HepG2 (cell line): ENCODE measurements around a stretch of chr21.

- RRBS, 2 experiments, result no CpG with 5 or more reads among the region's 27 CpGs
CAGE:
- cytosol, long polyA minus RNA, result no peak
- cytosol, long polyA plus RNA, result no peak
- long polyA plus RNA, result no peak
- nucleus, long polyA minus RNA, result no peak
- nucleus, long polyA plus RNA, result no peak
These were observed 24.1 kb upstream of the ADARB1 start for GRCh38 chr21:45050023-45051023.

DNA sequence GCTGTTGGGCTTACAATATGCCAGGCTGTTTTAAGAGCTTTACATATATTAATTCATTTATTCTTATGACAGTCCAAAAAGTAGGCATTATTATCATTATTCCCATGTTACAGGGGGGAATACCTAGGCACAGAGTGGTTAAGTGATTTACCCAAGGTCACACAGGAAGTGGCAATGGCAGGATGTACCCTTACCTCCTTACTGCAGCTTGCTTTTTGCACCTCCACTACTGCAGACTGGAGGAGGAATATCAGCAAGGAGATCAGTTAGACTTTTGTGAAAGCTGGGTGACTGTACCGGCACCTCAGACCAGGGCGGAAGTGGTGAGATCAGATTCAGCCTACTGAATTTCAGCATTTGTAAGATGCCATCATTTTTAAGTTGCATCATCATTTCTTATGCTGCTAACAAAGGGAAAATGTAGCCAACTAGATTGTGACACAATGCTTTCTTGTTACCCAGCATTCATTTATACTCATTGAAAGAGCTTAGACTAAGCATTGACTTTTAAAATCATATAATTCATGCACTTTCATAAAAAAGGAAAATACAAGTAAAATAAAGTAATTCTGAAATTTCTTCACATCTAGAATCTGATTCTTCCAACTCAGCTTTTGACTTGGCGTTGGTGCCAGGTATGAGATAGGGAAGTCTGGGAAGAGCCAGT lies 4.6 kb downstream of the ADARB1 start:
- RRBS, 2 experiments, result no CpG with 5 or more reads among the region's 3 CpGs
CAGE:
- cytosol, long polyA minus RNA, result no peak
- cytosol, long polyA plus RNA, result no peak
- long polyA plus RNA, result no peak
- nucleus, long polyA minus RNA, result no peak
- nucleus, long polyA plus RNA, result no peak

DNA sequence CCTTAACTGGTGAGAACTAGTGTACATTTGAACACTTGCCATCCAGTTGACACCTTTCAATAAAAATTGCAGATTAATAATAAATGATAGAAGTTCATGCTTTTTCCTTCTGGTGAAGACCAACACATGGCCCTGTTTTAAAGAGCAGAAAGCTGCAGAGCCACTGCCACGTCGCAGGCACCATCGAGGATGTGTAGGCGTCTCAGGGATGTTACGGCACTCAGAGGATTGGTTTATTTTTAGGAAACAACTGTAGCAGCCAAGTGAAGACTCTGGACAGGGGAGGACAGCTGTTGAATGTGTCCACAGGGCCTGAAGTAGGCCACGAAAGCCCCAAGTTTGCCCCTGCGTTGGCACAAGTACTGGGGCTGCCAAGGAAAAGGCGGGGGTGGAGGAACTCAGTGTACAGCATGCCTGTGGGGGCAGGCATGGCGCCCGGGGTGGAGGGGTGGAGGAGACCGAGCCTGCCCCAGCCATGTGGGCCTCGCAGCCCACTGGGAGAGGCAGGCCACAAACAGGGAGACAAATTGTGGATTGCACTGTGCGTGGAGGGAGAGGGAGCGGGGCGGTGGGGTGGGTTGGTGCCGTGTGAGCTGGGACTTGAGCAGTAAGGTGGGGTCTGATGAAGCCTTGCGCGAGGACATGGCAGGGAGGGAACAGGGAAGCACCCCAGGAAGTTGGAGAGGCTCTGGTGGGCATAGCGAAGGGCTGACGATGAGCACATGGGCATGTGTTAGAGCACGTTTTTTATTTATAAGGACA lies 89.8 kb downstream of the ADARB1 start:
- RRBS, 2 experiments, result no CpG with 5 or more reads among the region's 21 CpGs
CAGE:
- cytosol, long polyA minus RNA, result no peak
- cytosol, long polyA plus RNA, result no peak
- long polyA plus RNA, result no peak
- nucleus, long polyA minus RNA, result no peak
- nucleus, long polyA plus RNA, result no peak

DNA sequence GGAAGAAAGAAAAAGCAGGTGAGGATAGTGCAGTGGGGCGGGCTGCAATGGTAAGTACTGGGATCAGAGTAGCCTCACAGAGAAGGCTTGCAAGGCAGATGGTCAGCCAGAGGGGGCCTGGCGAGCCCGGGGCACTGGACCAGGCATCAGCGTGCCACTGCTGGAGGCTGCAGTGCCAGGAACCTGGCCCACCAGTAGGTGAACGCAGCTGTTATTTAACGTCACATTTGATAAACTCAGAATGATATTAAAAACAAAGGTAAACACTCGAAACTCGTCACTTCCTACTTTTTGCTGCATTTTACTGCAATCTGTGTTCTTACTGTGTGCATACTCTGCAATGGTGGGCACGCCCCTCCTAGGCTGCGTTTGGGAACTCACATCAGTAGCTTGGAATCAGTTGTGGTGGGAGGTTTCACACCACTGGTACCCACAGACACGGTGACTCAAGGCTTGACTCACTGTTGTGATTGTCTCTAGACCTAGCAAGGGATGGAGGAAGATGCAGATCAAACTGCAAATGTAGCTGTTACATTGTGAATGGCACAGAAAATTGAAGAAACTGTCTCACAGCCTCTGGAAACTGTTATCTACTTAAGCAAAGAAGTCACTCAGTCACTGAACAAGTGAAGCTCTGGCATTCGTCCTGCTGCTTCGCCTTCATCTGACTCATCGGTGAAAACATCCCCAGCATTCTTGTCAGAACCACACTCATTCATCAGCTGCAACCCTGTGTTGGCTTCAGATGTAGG lies 59.7 kb downstream of the POFUT2 start:
- RRBS, 2 experiments, result no CpG with 5 or more reads among the region's 14 CpGs
CAGE:
- cytosol, long polyA minus RNA, result no peak
- cytosol, long polyA plus RNA, result no peak
- long polyA plus RNA, result no peak
- nucleus, long polyA minus RNA, result no peak
- nucleus, long polyA plus RNA, result no peak

DNA sequence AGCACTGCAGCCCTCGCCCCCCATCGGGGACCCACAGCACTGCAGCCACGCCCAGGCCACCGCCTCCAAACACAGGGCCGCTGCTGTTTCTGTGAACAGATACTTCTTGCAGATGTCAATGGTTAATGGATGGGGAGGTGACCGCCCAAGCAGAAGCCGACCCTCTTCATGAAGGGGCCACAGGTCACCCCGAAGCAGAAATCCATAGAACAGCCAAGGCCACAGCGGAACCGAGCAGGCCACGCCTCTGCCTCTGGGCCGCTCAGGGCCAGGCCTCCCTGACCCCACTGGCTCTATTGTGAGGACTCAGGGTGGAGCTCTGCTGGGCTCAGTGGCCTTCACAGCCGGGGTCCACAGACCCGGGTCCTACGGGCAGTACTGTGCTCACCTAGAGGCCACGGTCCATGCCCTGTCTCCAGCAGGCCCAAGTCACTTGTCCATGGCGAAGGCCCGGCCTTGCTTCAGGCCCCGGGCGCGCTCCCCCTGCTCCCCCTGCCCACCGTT lies 4.1 kb upstream of the POFUT2 start:
- RRBS, 2 experiments, result 73 to 76% methylated on average over 8 of the region's 22 CpGs
CAGE:
- cytosol, long polyA minus RNA, result no peak
- cytosol, long polyA plus RNA, result no peak
- long polyA plus RNA, result no peak
- nucleus, long polyA minus RNA, result no peak
- nucleus, long polyA plus RNA, result no peak

DNA sequence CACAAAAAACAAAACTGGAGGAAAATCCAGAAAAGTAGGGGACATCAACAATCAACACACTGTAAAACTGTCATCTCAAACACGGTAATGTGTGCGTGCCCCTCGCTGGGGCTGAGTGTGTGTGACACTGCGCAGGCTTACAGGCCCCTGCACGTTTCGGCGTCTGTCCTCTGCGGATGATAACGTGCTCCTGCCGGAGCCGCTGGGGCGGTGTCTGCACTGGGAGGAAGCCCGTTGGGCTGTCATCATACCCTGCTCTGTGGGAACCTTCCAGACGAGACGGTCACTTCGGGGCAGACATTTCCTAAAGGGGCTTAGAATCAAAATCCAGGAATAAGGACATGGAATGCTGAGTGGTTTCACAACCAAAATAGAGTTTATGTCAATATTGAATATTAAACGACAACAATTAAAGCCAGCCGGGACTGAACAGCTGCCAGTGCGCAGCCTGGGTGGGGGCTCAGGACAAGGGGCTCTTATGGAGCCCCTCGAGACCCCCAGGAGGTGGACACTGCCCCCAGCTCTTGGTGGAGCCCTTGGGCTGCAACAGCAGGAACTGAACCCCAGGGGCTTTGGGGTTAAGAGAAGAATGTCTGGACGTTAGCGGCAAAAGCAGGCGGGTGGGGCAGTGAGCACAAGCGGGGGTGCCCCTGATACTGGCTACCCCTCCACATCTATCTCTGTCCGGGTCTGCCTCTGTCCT lies 11.9 kb upstream of the POFUT2 start:
- RRBS, 2 experiments, result 94 to 95% methylated on average over 1 of the region's 25 CpGs
CAGE:
- cytosol, long polyA minus RNA, result no peak
- cytosol, long polyA plus RNA, result no peak
- long polyA plus RNA, result no peak
- nucleus, long polyA minus RNA, result no peak
- nucleus, long polyA plus RNA, result no peak

GRCh38 chr21:45302008-45303062 lies 14.6 kb upstream of the POFUT2 start:
- RRBS, 2 experiments, result 91 to 93% methylated on average over 9 to 10 of the region's 58 CpGs
CAGE:
- cytosol, long polyA minus RNA, result no peak
- cytosol, long polyA plus RNA, result no peak
- long polyA plus RNA, result no peak
- nucleus, long polyA minus RNA, result no peak
- nucleus, long polyA plus RNA, result no peak

DNA sequence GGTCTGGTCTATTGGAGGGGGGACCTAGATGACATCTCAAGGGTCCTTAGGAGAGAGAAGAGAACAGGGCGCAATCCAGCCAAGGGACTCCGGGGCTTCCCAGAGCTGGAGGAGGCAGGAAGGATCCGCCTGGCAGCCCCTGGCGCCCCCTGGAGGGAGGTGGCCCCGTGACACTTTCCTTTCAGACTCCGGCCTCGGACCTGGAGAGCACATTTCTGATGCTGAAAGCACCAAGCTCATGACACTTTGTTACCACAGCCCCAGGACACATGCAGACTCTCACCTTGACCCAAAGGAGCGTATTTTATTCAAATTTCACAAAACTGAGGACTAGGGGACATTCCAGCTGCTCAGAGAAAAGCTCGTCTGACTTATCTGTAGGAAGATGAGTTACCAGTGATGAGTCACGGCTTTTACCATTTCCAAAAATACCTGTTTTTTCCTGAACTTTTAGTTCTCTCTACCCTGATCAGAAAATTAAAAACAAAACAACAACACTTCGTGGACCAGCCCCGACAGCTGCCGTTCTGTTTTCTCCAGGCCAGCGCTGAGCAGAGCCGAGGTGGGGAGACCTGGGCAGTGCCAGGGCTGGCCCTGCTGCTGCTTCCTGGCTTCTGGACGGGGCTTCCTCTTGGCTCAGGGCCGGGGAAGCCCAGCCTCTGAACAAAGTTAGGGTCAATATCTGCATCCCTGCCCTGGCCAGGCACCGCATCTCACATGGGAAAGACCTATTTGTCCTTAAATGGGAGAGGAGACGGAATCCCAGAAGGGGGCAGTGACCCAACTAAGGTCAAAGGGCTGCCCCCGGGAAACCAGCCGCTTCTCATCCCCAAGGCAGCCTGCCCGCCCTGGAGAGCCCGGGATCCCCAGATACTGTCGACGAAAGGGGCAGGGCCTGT lies 21.6 kb upstream of the POFUT2 start:
- RRBS, 2 experiments, result 40 to 41% methylated on average over 7 of the region's 25 CpGs
CAGE:
- cytosol, long polyA minus RNA, result no peak
- cytosol, long polyA plus RNA, result no peak
- long polyA plus RNA, result no peak
- nucleus, long polyA minus RNA, result no peak
- nucleus, long polyA plus RNA, result no peak

- RRBS, 2 experiments, result no CpG with 5 or more reads among the region's 17 CpGs
CAGE:
- cytosol, long polyA minus RNA, result no peak
- cytosol, long polyA plus RNA, result no peak
- long polyA plus RNA, result no peak
- nucleus, long polyA minus RNA, result no peak
- nucleus, long polyA plus RNA, result no peak
These were observed 46.0 kb upstream of the POFUT2 start for GRCh38 chr21:45333644-45334177.

- RRBS, 2 experiments, result no CpG with 5 or more reads among the region's 12 CpGs
CAGE:
- cytosol, long polyA minus RNA, result no peak
- cytosol, long polyA plus RNA, result no peak
- long polyA plus RNA, result no peak
- nucleus, long polyA minus RNA, result no peak
- nucleus, long polyA plus RNA, result no peak
These were observed 1.9 kb downstream of the COL18A1 start for GRCh38 chr21:45406803-45407301.

DNA sequence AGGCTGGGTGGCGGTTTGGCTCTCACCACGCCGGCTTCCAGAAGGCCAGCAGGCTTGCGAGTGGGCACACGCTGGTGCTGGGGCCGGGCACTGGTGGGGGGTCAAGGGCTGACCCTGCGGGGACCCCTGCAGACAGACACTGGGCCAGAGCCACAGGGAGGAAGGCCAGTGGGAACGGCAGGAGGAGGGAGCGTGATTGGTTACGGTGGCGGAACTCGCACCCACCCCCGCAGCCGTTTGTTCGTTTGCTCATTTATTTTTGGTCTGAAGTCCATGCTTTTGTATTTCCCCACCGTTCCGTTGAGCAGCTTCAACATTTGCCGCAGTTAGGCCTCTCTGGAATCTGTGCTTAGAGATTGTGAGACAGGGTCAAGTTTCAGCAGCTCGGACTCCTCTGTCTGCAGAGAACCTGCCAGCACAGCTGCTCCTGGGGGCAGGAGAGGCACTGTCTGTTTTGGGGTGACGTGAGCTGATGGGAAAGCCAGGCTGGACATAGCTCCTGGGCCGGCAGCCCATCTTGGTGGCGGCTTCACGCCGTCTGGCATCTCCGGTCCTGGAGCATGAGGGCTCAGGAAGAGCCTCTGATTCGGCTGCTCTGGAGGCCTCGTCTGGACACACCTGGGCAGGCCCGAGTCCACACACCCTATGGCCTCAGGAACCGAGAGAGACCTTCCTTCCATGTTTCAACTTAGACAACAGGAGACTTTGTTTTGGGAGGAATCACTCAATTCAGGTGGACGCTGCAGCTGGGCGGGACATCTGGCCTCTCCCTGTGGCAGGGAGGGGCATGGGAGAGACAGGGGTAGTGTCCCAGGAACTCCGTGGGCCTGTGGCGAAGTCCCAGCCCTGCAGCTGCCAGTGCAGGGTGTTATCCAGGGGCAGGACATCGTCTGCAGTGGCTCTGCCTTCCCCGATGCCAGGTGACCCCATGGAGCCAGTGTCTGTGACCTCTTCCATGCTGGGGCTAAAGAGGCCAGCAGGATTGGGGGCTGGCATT lies 5.7 kb downstream of the COL18A1 start:
- RRBS, 2 experiments, result 3 to 6% methylated on average over 8 to 9 of the region's 35 CpGs
CAGE:
- cytosol, long polyA minus RNA, result no peak
- cytosol, long polyA plus RNA, result no peak
- long polyA plus RNA, result start-site peak on the plus strand centred at position 314 of the sequence, 77 bp wide, 19 and 9 reads in 2 replicates
- nucleus, long polyA minus RNA, result no peak
- nucleus, long polyA plus RNA, result no peak

GRCh38 chr21:45417452-45418158 lies 12.6 kb downstream of the COL18A1 start:
- RRBS, 2 experiments, result 92 to 98% methylated on average over 5 of the region's 28 CpGs
CAGE:
- cytosol, long polyA minus RNA, result no peak
- cytosol, long polyA plus RNA, result no peak
- long polyA plus RNA, result no peak
- nucleus, long polyA minus RNA, result no peak
- nucleus, long polyA plus RNA, result no peak

DNA sequence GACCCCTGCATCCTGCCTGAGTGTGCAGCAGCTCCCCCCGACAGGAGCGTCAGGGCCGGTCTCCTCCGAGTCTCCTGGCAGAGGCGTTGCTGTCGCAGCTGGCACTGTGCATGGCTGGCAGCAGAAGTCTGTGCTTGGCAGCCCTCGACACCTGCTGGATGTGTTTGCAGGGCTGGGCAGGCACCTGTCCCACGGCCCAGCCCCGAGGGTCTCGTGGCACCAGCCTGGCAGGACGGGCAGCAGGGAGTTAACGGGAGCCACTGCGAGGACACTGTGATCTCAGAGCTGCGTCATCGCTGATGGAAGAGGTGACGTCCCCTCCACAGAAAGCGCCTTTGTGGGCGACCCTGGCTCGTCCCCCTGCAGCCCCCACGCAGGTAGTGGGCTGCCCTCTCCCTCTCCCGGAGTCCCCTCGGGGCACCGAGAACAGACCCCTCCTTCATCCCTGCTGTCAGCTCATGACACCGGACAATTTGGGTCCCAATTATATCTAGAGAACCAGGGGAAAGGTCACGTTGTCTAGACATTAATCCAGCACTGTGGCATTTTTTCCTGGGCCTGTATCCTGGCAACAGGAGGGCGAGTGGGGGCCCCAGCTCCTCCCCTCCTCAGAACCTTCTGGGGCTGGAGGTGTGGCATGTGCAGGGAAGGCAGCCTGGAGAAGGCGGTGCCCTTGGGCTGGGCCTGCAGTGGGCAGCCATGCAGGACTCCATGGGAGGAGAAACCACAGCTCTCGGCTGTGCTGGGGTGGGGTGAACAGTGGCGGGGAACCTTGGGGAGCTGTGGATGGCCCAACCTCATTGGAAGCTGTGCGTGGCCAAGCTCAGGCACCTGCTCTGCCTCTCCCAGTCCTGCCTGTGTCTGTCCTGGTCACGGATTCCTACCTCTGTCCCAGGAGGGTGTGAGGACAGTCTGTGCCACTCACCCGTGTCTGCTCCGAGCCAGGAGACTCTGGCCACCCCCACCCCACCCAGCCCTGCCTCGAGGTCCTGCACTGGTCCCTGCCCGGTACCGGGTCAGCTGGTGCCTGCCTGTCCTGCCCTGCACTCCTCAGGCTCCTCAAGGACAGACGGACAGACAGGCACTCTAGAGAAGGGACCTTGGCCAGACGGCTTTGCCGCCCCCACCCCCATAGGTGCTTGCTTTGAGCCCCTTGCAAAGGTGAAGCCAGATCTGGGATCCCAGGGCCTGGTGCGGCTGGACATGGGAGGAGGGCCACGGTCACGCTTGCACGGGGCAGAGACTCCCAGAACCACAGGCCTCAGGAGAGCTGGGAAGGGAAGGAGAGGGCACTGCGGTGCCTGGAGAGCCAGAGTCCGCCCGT lies 15.6 kb downstream of the COL18A1 start:
- RRBS, 2 experiments, result 85 to 92% methylated on average over 4 of the region's 46 CpGs
CAGE:
- cytosol, long polyA minus RNA, result no peak
- cytosol, long polyA plus RNA, result no peak
- long polyA plus RNA, result no peak
- nucleus, long polyA minus RNA, result no peak
- nucleus, long polyA plus RNA, result no peak

- RRBS, 2 experiments, result 93% methylated on average over 2 of the region's 9 CpGs
CAGE:
- cytosol, long polyA minus RNA, result no peak
- cytosol, long polyA plus RNA, result no peak
- long polyA plus RNA, result no peak
- nucleus, long polyA minus RNA, result no peak
- nucleus, long polyA plus RNA, result no peak
These were observed 53.6 kb downstream of the COL18A1 start for GRCh38 chr21:45458646-45458936.

- RRBS, 2 experiments, result 91 to 96% methylated on average over 4 to 6 of the region's 19 CpGs
CAGE:
- cytosol, long polyA minus RNA, result no peak
- cytosol, long polyA plus RNA, result no peak
- long polyA plus RNA, result no peak
- nucleus, long polyA minus RNA, result no peak
- nucleus, long polyA plus RNA, result no peak
These were observed 60.2 kb downstream of the COL18A1 start for GRCh38 chr21:45465071-45465612.

DNA sequence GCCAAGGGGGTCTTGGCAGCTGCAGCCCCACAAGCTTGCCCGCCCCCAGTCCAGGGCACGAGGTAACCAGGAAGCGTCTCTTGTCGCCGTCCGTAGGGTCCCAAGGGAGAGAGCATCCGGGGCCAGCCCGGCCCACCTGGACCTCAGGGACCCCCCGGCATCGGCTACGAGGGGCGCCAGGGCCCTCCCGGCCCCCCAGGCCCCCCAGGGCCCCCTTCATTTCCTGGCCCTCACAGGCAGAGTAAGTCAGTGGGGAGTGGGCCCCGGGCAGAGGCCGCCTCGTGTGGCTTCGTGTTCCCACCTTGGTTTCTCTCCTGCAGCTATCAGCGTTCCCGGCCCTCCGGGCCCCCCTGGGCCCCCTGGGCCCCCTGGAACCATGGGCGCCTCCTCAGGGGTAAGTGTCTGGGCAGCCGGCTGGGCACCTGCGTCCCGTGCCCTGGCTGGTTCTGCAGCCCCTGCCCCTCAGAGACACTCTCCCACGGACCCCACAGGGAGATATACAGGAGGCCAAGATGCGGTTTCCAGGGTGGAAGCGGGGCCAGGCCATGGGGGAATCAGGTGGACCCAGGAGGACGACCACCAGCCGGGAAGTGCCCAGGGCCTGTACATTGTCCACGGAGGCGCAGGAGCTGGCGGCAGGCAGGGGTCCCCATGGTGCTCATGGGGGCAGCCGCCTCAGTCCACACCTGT lies 37.1 kb downstream of the SLC19A1 start:
- RRBS, 2 experiments, result 93 to 97% methylated on average over 9 to 10 of the region's 33 CpGs
CAGE:
- cytosol, long polyA minus RNA, result no peak
- cytosol, long polyA plus RNA, result no peak
- long polyA plus RNA, result no peak
- nucleus, long polyA minus RNA, result no peak
- nucleus, long polyA plus RNA, result no peak

DNA sequence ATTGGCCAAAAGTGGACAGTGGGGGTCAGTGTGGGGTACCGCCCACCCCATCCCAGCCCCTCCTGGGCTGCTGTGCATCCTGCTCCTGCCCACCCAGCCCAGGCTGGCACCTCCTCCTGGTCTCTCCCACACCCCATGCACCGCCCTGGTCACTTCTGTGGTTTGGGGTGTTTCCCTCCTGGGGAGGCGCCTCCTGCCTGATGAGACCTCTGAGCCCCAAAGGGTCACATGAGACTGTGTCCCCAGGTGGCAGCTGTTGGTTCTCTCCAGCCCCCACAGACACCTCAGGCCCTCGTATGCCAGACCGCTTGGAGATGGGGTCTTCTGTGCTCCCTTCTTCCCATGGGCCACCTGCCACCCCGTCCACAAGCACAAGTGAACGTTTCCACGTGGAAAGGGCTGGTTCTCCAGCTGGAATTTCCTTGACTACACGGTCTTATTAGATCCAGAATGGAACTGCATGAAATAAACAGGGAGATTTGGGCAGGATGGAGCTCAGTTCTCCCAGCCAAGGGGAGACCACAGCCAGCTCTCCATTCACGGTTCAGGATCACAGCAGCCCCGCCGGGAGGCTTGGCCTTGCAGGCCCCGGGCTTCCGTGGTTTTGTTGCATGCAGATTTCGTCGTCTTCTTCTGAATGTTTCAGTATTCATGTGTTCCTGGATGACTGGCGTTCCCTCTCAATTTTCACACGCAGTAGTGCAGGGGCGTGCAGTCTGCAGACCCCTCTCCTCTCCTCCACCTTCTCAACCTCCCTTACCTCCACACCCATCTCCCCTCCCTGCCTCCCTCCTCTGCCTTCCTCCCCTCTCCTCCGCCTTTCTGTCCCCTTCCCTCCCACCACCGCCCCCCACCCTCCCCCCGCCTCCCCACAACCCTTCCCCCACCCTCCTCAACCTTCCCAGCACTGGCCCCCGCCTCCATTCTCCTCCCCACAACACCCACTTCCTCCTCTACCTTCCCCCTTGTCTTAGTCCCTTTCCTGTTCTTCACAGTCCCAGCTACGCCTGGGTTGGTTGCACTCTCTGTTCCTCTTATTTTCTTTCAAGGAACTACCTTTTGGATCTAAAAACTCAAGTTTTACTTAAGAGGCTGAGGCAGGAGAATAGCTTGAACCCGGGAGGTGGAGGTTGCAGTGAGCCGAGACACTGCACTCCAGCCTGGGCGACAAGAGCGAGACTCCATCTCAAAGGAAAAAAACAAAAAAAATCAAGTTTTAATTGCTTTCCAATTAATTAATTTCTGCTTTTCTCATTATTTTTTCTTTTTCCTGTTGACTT lies 8.3 kb upstream of the SLC19A1 start:
- RRBS, 2 experiments, result no CpG with 5 or more reads among the region's 28 CpGs
CAGE:
- cytosol, long polyA minus RNA, result no peak
- cytosol, long polyA plus RNA, result no peak
- long polyA plus RNA, result no peak
- nucleus, long polyA minus RNA, result no peak
- nucleus, long polyA plus RNA, result no peak

GRCh38 chr21:45607654-45608014 lies 35.9 kb upstream of the PCBP3 start:
- RRBS, 2 experiments, result no CpG with 5 or more reads among the region's 10 CpGs
CAGE:
- cytosol, long polyA minus RNA, result no peak
- cytosol, long polyA plus RNA, result no peak
- long polyA plus RNA, result no peak
- nucleus, long polyA minus RNA, result no peak
- nucleus, long polyA plus RNA, result no peak

GRCh38 chr21:45820594-45821099 lies 160.9 kb upstream of the COL6A1 start:
- RRBS, 2 experiments, result no CpG with 5 or more reads among the region's 17 CpGs
CAGE:
- cytosol, long polyA minus RNA, result no peak
- cytosol, long polyA plus RNA, result no peak
- long polyA plus RNA, result no peak
- nucleus, long polyA minus RNA, result no peak
- nucleus, long polyA plus RNA, result no peak

DNA sequence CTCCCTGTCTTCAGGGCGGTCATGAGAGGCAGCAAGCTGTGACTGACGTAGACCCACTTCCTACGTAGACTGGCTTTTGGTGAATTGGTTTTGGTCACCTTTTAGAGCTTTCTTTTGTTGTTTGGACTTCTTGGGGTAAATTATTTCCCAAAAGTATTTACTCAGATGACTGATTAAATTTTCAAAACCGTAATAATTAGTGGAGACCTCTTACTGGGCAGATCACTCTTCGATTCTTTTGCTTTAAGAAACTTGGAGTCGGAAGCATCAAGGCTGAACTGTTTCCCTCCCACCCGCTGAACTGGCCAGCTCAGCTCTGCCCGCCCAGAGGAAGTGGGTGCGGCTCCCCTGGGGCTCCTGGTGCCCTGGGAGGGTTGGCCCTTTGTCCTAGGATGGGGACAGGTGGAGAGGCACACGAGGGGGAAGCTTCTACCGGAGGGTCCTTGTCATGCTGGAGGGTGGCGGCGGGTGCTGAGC lies 64.5 kb upstream of the COL6A1 start:
- RRBS, 2 experiments, result no CpG with 5 or more reads among the region's 13 CpGs
CAGE:
- cytosol, long polyA minus RNA, result no peak
- cytosol, long polyA plus RNA, result no peak
- long polyA plus RNA, result no peak
- nucleus, long polyA minus RNA, result no peak
- nucleus, long polyA plus RNA, result no peak